Occipital lobe (tissue), 2 donors: Measurements from ENCODE around the genes CCL2 and LIG3.

- RAMPAGE, long total RNA: no peak
These were observed 96.8 kb downstream of the COPRS start for GRCh38 chr17:31762239-31762660.

- RAMPAGE, long total RNA: no peak
These were observed 55.3 kb downstream of the COPRS start for GRCh38 chr17:31803643-31804314.

GRCh38 chr17:31999947-32000384 is 7.2 kb upstream of the LRRC37B start:
- RAMPAGE, long total RNA: no peak

GRCh38 chr17:32141657-32141967 is 690 bp upstream of the RHOT1 start:
- RAMPAGE, long total RNA: no peak

GRCh38 chr17:32142833-32143532 is 681 bp downstream of the RHOT1 start:
- RAMPAGE, long total RNA: no peak

GRCh38 chr17:32266095-32267321 is 876 bp downstream of the RHBDL3 start:
- RAMPAGE, long total RNA: no peak

DNA sequence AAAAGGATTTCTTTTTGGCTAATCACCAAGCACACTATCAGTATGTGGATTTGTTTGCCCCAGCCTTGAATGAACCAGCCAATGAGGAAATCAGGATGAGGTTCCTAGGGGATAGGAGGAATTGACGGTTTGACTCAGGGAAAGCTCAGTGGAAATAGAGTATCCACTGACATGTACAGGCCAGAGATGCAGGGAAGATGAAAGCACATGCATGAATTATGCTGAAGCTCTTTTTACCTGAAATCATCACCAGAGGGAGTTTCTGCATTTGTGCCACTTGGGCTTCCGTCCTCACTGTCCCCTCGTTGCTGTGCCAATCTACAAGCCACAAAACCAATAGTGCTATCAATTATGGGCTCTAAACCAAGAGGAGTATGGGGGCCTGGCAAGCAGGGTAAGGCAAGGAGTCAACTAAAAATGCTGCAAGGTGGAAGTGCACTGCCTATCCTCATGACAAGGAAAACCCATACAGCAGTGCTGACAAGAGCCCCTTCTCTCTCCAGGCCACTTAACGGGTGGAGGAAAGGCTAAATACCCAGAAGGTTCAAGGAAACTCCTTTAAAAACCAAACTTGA is 919 bp downstream of the C17orf75 start:
- RAMPAGE, long total RNA: no peak

GRCh38 chr17:32480211-32480718 is 6.5 kb upstream of the CDK5R1 start:
- RAMPAGE, long total RNA: no peak

DNA sequence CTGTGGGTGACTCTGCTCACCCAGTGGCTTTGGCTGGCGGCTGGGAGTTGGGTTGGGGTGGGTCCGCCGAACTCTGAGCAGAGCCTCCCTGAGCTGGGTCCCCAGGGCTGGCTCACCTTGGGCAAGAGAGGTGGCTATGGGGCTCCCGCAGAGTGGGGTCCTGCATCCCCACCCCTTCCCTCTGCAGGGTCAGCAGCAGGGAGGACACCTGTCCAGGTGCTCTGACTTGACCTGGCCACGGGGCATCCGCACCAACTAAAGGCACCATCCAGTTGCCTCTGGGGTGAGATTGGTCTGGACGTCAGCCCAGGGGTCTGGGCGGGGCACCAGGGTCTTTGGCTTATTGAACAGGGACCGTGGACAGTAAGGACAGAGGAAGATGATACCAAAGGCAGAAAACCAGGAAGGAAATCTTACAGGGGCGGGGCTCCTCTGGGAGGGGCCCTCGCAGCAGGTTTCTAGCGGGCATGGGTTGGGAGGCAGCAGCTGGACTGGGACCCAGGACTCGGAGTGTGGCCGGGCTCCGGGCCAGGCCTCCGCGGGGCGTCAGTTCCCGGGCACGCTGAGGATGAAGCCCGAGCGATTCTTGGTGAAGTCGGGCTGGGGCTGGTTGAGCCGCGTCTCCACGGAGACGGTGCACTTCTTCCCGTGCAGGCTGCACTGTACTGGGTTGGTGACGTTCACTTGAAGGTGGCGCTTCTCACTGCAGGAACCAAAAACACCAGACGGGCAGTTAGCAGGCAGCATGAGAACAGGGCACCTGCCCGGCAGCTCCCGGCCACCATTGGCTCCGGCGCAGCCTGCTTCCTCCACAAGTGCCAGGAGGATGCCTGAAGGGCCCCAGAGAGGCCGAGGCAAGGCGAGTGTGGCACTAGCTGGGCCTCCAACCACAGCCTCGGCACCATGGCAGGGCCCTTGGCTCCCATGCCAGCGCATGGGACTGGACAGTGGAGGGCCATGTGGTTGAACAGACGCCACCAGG is 7.7 kb downstream of the CDK5R1 start:
- RAMPAGE, long total RNA: no peak

DNA sequence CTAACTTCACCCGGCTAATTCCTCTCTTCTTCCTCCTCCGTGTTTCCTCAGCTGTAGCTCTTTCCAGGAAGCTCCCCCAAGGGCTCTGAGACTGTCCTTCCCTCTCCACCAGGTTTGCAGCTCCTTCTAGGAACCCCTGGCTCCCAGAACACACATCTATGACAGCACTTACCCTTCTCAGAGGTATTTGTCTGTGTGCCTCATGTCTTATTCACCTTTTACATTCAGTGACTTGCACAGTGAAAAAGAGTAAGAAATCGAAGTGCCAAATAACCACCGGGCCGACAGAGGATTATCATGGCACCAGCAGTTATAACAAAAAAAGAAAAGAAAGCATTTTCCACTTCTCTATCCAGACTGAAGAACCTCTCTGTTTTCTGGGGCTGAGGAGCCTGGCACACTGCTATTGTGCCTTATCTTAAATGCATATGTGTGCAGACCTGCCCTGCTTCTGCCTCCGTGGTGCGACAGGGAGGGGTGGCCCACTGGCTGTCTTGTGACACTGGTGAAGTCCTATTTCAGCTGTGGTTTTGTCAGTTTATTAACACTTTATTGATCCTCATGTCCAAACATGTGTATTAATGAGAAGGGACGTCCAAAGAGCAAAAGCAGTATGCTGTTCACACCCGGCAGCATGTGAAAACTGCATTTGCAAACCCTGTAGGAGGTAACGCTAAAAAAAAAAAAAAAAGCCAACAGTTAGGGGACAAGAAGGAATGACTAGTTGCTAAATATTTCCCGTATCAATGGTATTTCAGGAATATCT is 55.3 kb downstream of the CDK5R1 start:
- RAMPAGE, long total RNA: no peak

DNA sequence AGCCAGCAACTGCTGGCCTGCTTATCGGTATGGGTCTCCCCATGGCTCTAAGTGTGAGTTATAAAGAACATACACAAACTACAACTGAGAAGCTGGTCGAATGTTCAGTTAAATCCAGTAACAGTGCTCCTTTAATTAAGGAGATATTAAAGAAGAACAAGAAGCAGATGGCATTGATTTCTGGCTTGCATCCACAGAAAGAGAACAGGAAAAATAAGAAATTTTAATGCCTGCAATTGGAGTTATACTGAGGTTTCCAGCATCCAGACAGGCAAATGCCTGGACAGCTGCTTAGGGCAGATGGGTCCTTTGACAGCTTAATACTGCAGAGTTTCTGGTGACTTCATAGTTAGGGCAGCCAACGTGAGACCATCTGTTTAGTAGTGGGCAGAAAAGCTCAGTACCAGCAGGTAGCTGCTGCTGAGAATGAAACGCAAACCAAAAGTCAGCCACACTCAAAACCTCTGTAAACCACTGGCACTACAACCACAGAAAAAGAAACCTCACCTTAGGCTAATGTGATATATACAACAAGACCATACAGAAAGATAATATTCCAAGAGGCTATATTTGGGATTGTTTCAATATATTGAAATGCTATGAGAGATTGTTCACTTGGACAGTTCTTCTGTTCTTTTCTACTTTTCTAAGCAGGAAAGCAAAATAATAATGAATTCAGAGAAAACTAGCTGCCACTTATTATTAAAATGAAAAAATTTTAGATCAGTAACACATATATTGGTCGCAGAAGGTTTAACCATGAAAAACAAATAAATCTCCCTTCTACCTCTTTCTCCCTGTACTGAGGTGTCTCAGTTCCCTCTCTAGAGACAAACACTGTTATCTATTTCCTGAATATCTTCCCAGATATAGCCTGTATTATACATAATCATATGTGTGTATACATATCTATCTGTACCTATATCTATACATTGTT is 110.0 kb downstream of the CDK5R1 start:
- RAMPAGE, long total RNA: no peak

DNA sequence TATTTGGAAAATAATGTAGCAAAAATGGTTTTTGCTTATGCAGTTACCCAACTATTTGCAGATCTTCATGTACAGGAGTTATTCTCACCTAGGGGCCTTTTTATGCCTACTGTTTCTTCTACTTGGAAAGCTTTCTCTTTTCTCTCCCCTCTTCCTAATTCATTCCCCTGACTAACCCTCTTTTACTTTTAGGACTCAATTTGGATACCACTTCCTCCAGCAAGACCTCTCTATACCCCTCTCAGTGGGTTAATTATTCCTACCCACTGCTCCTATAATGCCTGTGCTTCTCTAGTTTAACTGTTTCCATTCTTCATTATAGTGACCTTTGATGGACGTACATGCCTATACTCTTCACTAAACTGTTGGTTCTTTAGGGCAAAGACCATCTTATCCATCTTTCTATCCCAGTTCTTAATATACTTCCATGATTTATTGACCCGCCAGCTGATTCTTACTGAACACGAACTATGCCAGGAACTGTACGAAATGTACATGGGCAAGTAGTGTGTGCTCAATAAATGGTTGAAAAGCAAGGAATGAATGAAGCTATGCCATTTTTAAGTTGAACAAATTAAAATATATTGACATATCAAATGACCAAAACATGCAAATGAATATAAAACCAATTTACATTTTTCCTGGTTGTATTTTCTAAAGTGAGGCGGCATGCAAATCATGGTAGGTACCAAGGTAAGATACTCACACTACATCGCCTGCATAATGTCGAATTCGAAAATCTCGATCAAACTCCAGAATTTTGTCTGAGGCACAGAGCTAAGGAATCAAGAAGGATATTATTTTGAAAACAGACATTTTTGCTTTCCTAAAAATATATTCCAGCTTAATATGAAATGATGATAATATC is 128.5 kb downstream of the MYO1D start:
- RAMPAGE, long total RNA: no peak

DNA sequence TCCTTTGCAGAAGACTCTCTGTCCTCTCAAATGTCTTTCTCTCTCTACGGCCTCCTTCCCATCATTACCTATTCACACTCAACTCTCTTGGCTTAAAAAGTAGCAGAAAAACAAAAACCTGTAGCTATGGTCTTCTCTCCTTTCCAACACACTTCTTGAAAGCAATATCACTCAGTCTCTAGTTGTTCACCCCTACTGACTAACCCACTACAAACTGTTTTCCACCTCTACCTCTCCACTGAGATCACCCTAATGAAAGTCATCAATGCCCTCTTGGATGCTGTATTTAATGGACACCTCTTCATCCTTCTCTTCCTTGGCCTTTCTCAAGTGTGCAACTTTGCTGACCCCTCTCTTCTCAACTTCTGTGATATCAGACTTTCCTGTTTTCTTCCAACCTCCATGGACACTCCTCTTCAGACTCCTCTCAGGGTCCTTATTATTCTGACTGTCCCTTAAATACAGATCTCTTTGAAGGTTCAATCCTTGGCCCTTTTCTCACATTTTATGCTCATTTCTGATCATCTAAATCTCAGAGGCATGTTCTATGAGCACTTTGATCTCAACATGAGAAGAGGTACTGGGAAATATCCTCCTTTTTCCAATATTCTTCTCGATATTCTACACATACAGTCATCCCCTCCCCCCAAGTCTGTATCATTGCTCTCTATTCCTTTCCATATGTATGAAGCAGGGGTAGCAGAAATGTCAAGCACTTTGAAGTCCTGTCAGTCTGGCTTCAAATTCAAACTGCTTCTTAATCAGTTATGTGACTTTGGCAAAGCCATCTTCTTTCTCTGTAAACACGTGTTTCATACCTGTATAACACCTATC is 20.4 kb downstream of the MYO1D start:
- RAMPAGE, long total RNA: no peak

- RAMPAGE, long total RNA: no peak
These were observed 213.7 kb upstream of the ASIC2 start for GRCh38 chr17:33506745-33507287.

- RAMPAGE, long total RNA: no peak
These were observed 214.9 kb upstream of the CCL2 start for GRCh38 chr17:34040080-34040646.

DNA sequence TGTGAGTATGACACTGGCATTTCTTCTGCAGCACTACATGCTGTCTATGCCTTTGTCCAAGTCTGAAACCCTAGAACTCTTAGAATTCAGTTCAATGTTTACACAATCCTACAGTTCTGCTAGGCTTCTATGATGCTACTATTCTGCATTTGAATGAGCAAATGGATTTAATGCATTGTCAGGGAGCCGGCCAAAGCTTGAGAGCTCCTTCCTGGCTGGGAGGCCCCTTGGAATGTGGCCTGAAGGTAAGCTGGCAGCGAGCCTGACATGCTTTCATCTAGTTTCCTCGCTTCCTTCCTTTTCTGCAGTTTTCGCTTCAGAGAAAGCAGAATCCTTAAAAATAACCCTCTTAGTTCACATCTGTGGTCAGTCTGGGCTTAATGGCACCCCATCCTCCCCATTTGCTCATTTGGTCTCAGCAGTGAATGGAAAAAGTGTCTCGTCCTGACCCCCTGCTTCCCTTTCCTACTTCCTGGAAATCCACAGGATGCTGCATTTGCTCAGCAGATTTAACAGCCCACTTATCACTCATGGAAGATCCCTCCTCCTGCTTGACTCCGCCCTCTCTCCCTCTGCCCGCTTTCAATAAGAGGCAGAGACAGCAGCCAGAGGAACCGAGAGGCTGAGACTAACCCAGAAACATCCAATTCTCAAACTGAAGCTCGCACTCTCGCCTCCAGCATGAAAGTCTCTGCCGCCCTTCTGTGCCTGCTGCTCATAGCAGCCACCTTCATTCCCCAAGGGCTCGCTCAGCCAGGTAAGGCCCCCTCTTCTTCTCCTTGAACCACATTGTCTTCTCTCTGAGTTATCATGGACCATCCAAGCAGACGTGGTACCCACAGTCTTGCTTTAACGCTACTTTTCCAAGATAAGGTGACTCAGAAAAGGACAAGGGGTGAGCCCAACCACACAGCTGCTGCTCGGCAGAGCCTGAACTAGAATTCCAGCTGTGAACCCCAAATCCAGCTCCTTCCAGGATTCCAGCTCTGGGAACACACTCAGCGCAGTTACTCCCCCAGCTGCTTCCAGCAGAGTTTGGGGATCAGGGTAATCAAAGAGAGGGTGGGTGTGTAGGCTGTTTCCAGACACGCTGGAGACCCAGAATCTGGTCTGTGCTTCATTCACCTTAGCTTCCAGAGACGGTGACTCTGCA is at the start of gene CCL2:
Gene CCL2 (plus strand): TSS at position 617 of the 1,153 bp plus-strand sequence.
- RAMPAGE, long total RNA: start-site peak on the plus strand centred at position 615 of the sequence, 9 bp wide, 1,737 and 405 reads in 2 replicates

- RAMPAGE, long total RNA: no peak
These were observed 1.4 kb downstream of the TMEM132E start for GRCh38 chr17:34580586-34581442.

DNA sequence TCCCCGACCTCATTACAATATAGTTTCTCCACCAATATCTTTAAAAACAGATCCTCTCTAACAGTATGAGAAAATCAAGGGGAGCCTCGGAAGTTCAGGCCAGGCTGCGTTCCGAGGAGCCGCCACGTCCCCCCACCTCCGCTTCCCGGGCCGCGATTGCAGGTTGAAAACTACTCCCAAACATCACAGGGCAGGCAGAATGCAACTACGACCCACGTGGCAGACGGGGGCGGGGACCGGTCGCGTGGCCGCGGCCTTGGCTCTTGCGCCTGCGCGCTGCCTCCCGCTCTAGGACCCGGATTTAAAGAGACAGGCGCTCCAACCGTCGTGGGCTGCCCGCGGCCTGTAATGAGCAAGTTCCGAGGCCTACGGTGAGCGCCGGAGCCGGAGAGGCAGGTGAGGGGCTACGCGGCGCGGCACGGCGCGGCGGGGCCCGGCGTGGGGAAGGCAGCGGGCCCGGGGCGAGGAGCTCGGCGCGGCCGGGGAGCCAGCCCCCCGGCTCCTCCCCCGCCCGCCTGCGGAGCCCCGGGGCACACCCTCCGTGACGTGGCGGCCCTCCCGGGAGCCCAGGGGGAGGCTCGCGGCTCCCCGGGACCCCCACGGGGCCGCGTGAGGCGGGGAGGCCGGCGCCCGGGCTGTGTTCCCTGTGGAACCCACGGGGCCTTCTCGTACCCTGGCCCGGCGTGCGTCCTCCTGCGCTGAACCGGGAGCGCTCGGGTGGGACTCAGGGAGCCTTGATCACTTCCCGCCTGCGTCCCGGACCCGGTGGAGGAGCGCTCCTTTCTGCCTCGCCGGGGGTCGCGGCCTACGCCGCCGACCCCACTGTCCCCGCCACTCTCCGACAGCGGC is at the start of gene LIG3:
Gene LIG3 (plus strand): TSS at position 286 of the 849 bp plus-strand sequence.
- RAMPAGE, long total RNA: no peak

DNA sequence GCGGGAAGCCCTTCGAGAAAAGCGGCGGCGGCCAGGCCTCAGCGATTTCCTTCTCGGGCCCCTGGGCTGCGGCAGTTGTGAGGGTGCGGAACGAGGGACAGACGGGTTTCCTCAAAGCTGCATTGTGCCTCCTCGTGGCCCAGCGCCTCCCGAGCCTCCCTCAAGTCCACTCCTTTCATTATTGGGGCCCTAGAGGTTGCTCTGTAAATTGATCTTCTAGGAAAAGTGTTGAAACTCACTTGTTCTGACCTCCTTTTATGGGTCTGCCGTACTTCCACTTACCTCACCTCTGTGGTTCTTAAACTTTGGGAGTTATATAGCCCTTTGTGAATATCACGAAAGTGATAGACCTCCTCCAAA is 744 bp downstream of the LIG3 start:
- RAMPAGE, long total RNA: no peak

- RAMPAGE, long total RNA: no peak
These were observed 1.1 kb downstream of the LIG3 start for GRCh38 chr17:34981436-34981859.